Placental pericyte (primary cell): ENCODE measurements around the gene ATG2B.

GRCh38 chr14:96362382-96363439, at the start of gene ATG2B:
ATG2B (minus strand) TSS chr14:96363341.
- CAGE, long polyA plus RNA, result no peak

DNA sequence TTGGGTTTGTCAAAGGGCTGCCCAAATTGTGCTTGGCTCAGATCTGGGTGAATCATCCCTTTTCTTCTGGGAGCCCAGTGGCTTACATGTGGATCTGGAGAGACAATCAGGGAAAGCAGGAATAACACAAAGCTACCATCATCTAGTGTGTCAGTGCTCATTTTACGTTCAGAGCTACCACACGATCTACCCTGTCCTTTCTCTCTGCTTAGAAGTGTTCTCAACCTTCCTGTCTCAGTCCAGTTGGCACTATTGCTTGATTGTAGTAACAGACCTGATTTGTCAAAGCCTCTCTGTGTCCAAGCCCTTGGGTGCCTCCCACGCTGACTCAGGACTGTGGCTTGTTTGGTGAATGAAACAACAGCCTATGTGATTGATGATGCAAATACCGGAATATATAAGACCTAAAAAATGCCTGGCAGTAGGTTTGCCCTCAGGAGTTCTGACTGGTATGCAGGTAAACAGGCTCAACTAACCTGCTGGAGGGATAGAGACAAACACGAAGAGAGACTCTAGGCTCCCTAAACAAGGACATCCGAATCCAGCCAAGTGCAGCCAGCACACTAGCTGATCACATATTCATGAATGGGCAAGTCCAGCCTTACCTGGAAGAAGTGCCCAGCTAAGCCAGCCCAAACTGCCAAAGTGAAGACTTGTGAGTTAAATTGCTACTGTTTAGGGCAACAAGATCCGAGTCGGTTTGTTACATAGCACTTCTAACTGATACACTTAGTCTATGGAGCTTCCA, 974.5 kb downstream of the VRK1 start:
- CAGE, long polyA plus RNA, result no peak

DNA sequence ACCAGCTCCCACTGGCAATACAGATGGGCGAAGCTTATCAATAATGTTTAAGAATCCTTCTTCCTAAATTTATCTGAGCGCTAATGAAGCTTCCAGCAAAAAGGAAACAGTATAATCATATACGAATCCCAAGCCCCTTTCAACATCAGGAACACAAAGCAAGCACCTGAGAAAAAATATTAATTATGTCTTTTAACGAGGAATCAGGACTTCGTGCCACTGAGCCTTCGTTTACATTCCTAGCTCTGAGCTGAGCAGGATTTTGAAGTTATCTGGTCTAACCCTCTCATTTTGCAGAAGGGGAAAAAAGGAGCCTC, 453.9 kb downstream of the BCL11B start:
- CAGE, long polyA plus RNA, result no peak

DNA sequence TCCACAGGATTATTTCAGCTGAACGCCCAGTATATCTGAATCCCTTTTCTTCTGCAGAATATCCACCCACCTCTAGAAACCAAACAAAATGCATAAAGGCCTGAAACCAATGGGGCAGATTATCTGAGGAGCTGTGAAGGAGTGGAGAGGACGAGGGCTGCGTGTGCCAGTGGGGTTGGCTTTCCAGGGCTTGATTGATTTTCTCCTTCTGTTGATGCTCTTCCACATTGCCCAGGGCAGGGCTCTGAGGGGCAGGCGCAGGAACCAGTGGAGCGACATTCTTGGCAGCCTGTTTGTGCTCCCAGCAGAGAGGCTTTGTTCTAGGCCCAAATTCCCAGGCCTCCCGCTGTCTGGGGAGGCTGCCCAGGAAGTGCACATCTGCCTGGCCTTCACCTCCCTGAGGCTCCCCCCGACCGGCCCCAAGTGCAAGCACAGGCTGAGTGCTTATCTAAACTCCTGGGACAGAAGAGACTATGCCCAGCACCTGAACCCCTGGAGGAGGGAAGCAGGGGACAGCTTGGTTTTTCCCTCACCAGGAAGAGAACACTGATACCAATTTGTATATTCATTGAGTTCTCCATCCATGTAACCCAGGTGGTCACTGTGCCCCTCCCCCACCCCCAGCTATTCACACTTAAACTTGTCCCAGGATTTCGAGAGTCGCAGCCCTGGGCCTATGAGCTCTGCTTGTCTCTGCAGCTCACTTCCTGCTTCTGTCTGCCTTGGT, 452.5 kb downstream of the BCL11B start:
- CAGE, long polyA plus RNA, result no peak

- CAGE, long polyA plus RNA, result no peak
Measured at GRCh38 chr14:99178570-99178911, 93.5 kb downstream of the BCL11B start.

GRCh38 chr14:99236654-99237574, 35.1 kb downstream of the BCL11B start:
- CAGE, long polyA plus RNA, result no peak

- CAGE, long polyA plus RNA, result no peak
Measured at GRCh38 chr14:99243940-99244729, 27.9 kb downstream of the BCL11B start.

DNA sequence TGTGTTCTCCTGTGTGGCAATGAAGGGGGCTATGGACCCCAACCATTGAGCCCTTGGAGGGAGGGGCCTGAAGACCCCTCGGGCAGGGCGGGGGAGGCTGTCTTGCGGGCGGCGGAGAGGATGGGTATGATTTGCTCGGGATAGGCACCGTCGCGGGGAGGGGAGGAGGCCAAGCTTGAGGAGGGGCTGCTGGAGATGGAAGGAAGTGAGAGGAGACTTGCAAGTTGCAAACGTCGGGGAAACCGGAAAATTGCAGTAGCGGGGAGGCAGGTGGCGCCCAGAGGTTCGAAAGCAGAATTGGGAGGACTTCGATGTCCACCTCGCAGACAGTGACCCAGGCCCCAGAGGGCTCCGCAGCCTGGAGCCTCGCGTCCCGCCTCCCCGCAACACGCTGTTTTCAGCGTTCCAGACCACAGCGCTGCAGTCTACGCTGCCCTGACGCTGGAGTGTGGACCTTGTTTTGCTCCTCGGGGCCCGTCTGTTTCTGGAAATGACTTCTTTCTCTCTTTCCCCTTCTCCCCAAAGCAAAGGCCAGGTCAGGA, 25.3 kb downstream of the BCL11B start:
- CAGE, long polyA plus RNA, result no peak

GRCh38 chr14:99248742-99249211, 23.2 kb downstream of the BCL11B start:
- CAGE, long polyA plus RNA, result no peak

- CAGE, long polyA plus RNA, result no peak
Measured at GRCh38 chr14:99287180-99287711, 15.2 kb upstream of the BCL11B start.

DNA sequence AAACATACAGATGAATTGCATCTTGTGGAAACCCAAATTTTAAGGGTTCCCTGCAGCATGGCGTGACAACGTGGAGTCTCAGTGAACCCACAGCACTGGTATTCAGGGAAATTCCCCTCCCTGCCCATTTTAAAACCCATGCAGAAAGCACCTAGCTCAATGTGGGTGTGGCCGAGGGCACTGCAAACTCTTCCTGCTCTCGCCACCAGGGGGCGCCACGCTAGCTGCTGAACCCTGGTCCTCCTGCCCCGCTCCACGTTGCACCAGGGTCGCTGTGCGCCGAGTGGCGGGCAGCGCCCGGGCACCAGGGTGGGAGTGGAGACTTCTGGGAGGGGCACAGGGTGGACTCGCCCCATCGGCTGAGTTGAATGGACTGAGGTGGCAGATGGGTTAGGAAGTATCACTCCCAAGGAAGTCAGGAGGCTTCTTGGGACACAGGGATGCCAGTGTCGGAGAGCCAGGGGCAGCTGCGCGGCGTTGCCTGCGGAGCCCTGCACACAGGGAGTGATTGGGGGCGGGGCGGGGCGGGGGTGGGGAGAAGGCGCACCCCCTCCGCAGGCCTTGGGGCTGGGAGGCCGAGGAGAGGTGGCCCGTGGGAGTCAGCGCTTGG, 48.1 kb upstream of the BCL11B start:
- CAGE, long polyA plus RNA, result no peak

DNA sequence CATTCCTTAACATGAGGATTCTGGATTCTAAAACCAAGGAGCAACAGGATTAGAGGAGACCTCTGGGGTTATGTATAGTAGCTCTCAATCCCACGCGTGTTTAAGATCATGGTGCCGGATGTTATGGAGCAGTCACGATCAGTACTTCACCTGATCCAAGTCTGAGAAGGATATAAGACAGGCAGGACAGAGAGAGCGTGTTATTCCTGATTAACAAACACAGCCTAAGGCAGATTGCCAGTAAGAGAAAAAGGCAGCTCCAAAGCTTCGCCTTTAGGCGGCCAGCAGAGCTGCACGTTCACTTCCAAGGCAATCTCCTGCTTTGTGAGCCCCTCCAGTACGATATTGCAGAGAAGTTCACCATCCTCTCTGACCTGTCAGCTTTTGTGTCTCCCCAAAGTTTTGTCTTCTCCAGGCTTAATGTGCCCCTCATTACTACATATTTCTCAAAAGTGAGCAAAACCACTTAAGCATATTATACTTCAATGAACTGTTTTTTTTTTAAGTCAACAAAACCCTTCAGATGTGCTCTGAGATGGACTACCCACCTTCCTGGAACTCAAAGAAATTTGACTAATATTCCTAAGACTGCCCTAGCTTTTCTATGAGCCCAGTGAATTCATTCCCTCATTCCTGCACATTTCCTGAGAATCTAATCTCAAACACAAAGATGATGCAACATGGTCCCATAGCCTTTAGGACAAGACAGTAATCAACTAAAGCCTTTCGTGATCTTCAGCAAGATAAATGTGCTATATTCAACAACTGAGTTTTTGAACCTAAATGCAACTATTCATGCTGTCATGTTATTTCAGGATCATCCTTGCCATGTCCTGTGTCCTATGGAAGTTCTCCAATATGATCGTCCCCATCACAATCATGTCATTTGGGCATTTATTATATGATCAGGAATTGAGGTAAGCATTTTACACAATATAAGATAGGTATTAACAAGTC, 5.2 kb downstream of the SETD3 start:
- CAGE, long polyA plus RNA, result no peak

DNA sequence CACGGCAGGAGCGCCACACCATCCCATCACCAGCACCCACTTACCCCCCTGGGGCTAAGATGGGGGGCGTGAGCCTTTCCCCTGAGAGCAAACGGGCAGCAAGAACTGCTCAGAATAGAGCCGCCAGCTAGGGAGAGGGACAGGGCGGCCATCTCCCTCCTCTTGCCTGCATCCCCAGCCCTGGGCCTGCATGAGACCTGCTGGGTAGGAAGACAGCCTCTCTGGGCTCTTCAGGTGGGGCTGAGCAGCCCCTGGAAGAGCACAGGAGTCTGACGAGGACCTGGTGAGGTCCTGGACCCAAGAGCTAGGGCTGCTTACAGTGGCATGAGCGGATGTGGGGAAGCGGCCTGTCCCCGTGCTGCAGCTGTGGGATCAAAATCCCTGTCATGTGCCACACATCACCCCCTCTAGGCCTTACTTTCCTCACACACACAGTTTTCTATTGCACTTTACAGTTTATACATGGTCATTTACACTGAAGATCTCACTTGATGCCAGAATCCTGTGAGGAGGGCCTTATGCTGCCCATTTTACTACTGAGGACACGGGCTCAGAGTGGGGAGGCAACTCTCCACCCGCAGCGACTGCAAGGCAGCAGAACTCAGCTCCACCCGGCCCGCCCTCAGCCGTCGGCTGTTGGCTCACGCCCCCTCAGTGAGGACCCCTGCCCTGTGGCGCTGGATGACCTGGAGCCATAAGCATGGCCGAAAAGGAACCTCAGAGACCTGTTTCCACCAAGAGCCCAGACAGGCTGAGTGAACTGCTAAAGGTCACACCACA, 32.5 kb downstream of the CCNK start:
- CAGE, long polyA plus RNA, result no peak

GRCh38 chr14:99544896-99545657, 58.9 kb downstream of the CCDC85C start:
- CAGE, long polyA plus RNA, result no peak

DNA sequence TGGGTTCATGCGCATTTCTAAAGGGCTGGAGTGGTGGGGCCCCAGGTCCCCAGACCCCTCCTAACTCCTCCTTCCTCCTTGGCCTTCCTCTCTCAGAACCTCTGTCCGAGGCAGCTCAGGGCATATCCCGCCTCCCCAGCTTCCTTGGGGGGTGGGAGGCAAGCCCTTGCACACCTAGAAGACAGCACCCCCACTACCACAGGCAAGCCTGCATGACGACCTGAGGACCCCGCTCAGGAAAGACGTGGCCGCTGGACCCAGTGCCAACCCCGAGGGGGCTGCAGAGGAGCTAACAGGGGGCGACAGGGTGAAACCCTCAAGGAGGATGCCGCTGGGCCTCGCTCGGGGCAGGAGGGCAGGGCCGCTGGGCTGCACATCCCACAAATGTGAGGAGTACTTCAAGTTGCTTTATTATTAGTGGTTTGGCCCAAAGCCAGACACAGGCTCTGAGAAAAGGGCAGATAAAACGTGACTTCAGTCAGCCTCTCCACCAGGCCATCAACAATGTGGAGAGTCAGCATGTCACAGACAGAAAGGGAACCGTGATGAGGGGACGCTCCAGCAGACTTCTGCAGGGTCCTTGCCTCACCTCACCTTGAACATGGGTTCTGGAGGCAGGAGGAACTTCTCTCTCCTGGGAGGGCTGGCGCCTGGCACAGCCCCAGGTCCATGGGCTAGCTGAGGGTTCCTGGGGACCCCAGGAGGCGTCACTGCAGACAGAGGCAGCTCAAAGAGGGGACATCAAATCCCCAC, 35.5 kb downstream of the CCDC85C start:
- CAGE, long polyA plus RNA, result no peak

GRCh38 chr14:99570394-99570874, 33.6 kb downstream of the CCDC85C start:
- CAGE, long polyA plus RNA, result no peak

GRCh38 chr14:99590558-99591443, 13.2 kb downstream of the CCDC85C start:
- CAGE, long polyA plus RNA, result no peak

GRCh38 chr14:99612039-99612631, 8.1 kb upstream of the CCDC85C start:
- CAGE, long polyA plus RNA, result no peak

GRCh38 chr14:99792630-99792939, 628 bp upstream of the EML1 start:
- CAGE, long polyA plus RNA, result no peak

DNA sequence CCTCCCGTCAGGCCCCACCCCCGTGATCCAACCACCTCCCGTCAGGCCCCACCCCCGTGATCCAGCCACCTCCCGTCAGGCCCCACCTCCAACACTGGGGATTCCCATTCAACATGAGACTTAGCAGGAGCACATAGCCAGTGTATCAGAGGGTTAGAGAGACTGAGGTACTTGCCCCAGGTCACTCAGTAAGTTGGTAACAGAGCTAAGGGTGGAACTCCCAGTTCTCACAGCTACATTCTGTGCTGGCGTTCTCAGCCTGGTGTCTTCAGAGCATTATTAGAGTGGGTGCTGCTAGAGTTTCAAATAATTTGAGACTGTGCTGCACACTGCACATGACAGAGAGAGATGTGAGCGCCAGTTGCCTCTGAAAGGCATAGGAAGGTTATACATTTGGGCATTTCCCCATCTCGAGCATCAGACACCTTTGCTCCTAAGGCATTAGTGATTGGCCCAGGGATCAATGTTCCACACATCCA, 115.8 kb upstream of the EVL start:
- CAGE, long polyA plus RNA, result no peak